Stomach (tissue), 7 donors: ENCODE measurements around the gene MKLN1.

GRCh38 chr7:130876614-130876998, 142.6 kb upstream of the KLF14 start:
- PRO-cap = unidirectional peak, minus-strand start at chr7:130876769
- RAMPAGE, long total RNA, 5 experiments = no peak in any of the 5 experiments
- RRBS = no CpG with 5 or more reads among the region's 4 CpGs

DNA sequence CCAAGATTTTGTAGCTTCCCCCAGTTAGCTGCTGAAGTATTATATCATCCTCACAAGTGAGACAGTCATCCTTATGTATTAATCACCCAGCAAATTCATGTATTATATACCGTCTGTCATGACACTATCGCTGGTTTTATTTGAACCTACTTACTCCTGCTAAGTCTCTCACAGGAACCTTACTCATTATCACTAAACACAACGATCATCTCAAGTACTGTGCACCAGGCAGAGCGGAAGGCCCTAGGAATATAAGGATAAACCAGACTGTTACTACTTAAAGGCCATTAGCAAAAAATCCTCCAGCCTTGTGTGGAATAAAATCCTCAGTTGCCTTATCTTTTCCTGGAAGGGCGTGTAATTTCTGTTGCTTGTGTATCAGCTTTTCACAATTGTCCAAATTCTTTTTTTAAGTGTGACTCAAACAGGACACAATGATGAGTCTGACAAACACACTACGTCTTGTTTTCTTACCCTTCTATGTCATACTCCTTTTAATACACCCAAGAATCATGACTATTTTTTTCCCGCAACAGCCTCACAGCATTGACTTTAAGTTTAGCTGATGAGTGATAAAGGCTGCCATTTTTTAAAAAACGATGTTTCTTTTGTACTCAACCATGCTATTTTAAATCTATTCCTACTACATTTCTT, 176.1 kb upstream of the KLF14 start:
- PRO-cap = no peak
- RAMPAGE, long total RNA, 5 experiments = no peak in any of the 5 experiments
- RRBS = no CpG with 5 or more reads among the region's 8 CpGs

- PRO-cap = no peak
- RAMPAGE, long total RNA, 5 experiments = no peak in any of the 5 experiments
- RRBS = no CpG with 5 or more reads among the region's 6 CpGs
Measured at GRCh38 chr7:130930805-130931276, 196.8 kb upstream of the KLF14 start.

DNA sequence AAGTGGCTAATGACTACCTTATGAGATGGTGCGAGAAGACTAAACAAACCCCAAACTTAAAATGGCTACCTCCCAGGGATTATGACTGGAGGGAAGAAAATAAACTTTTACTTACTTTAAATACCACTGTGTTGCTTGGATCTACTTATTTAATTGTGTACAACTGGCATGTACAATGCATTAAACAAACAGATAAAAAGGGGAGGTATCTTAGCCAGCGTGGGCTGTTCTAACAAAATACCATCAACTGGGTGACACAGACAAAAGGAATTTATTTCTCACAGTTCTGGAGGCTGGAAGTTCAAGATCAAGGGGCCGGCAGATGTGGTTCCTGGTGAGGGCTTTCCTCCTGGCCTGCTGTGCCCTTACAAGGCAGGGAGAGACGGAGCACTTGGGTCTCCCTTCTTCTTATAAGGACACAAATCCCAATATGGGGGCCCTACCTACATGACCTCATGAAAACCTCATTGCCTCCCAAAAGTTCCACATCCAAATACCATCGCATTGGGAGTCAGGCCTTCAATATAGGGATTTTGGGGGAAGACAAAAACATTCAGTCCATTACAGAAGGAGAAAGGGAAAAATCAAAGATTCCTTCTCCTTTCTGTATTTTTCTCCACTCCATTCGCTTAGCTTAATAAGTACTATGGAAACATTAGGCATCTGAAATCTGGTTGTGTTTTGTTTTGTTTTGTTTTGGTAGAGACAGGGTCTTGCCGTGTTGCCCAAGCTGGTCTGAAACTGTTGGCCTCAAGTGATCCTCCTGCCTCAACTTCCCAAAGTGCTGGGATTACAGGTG, 281.7 kb upstream of the KLF14 start:
- PRO-cap = no peak
- RAMPAGE, long total RNA, 5 experiments = start-site peak on the minus strand in 2 of 5 experiments, centred at positions 477 to 636 of the sequence, 7 to 9 reads per replicate
- RRBS = no CpG with 5 or more reads among the region's 7 CpGs

DNA sequence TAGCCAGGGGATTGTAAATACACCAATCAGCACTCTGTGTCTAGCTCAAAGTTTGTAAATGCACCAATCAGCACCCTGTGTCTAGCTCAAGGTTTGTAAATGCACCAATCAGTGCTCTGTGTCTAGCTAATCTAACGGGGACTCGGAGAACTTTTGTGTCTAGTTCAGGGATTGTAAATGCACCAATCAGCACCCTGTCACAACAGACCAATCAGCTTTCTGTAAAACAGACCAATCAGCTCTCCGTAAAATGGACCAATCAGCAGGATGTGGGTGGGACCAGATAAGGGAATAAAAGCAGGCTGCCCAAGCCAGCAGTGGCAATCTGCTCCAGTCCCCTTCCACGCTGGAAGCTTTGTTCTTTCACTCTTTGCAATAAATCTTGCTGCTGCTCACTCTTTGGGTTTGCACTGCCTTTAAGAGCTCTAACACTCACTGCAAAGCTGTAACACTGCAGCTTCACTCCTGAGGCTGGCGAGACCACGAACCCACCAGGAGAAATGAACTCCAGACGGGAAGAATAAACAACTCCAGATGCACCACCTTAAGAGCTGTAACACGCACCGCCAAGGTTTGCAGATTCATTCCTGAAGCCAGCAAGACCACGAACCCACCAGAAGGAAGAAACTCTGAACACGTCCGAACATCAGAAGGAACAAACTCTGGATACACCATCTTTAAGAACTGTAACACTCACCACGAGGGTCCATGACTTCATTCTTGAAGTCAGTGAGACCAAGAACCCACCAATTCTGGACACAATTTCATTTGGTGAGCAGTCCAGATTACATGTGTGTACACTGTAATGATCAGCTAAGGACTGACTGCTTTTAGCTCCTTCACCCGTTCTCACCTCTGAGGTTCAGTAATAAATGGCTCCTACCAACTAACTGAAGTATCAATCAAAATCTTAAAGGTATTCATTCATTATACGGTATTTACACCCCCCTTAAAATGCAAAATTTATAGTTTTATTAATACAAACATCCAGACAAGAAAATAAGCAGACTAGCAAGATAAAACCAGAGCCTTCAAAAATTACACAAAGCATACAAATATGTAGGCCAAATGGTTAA, 267.9 kb upstream of the MKLN1 start:
- PRO-cap = no peak
- RAMPAGE, long total RNA, 5 experiments = no peak in any of the 5 experiments
- RRBS = no CpG with 5 or more reads among the region's 15 CpGs

GRCh38 chr7:131092496-131092909, 235.2 kb upstream of the MKLN1 start:
- PRO-cap = no peak
- RAMPAGE, long total RNA, 5 experiments = no peak in any of the 5 experiments
- RRBS = no CpG with 5 or more reads among the region's 4 CpGs

GRCh38 chr7:131104617-131105108, 223.0 kb upstream of the MKLN1 start:
- PRO-cap = no peak
- RAMPAGE, long total RNA, 5 experiments = start-site peak on the minus strand in 1 of 5 experiments, at chr7:131104900-131105118 at its widest, 19 reads per replicate
- RRBS = no CpG with 5 or more reads among the region's 7 CpGs

GRCh38 chr7:131208790-131209302, 118.8 kb upstream of the MKLN1 start:
- PRO-cap = no peak
- RAMPAGE, long total RNA, 5 experiments = no peak in any of the 5 experiments
- RRBS = no CpG with 5 or more reads among the region's 3 CpGs

GRCh38 chr7:131235306-131236160, 92.1 kb upstream of the MKLN1 start:
- PRO-cap = no peak
- RAMPAGE, long total RNA, 5 experiments = no peak in any of the 5 experiments
- RRBS = 36% methylated on average over 3 of the region's 14 CpGs

DNA sequence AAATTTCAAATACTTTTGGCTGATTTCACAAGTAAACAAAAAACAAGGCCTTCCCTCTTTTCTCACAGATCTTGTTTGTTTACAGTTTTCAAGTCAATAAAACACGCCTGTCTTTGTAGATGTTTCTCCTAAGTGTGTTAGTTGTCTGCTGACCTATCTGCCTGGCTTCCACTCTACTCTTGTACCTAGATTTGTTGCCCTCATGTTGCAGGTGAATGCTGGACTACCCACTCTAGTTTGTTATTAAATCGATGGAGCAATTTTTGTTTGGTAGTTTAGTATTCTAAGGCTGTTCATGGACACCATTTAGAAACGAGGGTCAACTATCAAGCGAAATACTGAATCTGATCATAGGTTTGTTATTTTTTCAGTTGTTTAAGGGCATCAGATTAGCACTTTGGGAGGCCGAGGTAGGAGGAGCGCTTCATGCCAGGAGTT, 29.1 kb upstream of the MKLN1 start:
- PRO-cap = no peak
- RAMPAGE, long total RNA, 5 experiments = no peak in any of the 5 experiments
- RRBS = no CpG with 5 or more reads among the region's 6 CpGs

DNA sequence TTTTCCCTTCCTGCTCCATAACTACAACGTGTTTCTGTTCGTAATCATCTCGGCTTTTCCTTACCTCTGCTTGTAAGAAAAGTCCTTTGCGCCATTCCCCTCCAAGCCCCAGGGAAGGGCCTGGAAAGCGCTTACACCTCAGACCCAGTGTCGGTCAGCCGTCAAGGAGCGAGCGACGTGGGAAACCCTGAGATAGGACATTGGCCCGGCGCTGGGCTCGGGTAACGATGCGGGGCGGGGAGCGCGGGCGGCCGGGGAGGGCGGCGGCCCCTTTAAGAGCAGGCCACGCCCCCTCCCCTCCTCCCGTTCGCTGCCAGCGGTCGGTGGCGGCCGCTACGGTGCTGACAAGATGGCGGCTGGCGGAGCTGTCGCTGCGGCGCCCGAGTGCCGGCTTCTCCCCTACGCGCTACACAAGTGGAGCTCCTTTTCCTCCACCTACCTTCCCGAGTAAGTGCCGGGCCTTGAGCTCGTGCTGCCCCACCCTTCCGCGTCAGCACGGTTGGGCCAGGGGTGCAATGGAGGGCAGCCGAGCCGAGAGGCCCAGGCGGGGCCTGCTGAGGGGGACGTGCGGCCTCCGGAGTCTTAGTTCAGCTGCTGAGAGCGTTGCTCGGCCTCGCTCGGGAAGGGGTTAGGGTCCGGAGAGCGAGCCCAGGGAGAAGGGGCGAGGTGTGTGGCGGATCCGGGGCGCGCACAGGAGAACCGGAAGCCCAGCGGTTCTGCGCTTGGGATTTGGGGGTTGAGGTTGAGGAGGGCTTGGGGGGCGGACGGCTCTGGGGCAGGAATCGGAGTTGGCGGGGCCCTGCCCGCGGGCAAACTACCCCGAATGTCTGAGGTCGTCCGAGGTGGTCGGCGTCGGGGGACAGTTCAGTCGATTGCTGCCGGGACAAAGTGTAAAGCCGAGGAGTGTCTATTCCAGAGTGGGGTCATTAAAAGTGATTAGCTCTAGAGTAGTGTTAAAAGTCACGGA, at the start of gene MKLN1:
MKLN1 (plus strand) TSS at position 326 of the 967 bp plus-strand sequence.
- PRO-cap = bidirectional peak, plus-strand start at position 347 of the sequence, minus-strand start at position 149 of the sequence; bidirectional peak, plus-strand start outside the sequence, minus-strand start at position 928 of the sequence
- RAMPAGE, long total RNA, 5 experiments = start-site peak on the plus strand in 4 of 5 experiments, centred at positions 320 to 334 of the sequence, 144 to 1,103 reads per replicate; start-site peak on the minus strand in 5 of 5 experiments, centred at positions 171 to 206 of the sequence, 12 to 43 reads per replicate
- RRBS = 2% methylated on average over 36 of the region's 81 CpGs

DNA sequence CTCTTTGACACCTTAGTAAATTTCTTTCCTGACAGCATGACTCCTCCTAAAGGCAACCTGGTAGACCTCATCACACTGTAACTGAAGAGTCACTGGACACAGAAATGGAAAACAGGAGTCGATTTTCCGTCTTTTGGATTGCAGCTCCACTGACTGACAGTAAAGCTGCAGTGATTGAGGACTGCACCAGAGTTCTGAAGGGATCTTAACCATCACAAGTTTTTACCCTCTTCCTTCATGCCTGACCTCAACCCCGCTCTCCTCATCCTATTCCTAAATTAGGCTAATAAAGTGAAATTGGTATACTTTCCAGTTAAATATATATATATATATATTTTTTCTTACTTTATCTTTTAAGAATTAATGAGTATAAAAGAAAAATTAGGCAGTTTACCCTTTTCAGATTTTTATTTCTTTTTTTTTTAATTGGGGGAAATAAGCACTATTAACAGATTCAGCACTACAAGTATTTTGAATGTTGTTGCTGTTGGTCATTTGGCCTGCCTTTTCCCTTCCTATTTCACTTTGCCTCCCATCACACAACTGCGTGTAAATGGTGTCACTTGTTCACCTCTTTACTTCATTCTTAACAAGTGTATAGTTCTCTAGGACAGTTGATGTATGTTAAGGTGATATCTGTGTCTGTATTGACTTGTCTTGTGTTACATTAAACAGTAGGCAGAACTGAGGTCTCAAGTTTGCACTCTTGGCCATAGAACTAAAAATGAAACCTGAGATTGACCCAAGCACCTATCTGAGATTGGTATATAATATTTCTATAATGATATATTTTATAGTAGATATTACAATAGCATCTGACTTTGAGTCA, 68.6 kb downstream of the PODXL start:
- PRO-cap = no peak
- RAMPAGE, long total RNA, 5 experiments = no peak in any of the 5 experiments
- RRBS = no CpG with 5 or more reads among the region's 4 CpGs

GRCh38 chr7:131497502-131498664, 58.5 kb downstream of the PODXL start:
- PRO-cap = no peak
- RAMPAGE, long total RNA, 5 experiments = no peak in any of the 5 experiments
- RRBS = no CpG with 5 or more reads among the region's 16 CpGs

DNA sequence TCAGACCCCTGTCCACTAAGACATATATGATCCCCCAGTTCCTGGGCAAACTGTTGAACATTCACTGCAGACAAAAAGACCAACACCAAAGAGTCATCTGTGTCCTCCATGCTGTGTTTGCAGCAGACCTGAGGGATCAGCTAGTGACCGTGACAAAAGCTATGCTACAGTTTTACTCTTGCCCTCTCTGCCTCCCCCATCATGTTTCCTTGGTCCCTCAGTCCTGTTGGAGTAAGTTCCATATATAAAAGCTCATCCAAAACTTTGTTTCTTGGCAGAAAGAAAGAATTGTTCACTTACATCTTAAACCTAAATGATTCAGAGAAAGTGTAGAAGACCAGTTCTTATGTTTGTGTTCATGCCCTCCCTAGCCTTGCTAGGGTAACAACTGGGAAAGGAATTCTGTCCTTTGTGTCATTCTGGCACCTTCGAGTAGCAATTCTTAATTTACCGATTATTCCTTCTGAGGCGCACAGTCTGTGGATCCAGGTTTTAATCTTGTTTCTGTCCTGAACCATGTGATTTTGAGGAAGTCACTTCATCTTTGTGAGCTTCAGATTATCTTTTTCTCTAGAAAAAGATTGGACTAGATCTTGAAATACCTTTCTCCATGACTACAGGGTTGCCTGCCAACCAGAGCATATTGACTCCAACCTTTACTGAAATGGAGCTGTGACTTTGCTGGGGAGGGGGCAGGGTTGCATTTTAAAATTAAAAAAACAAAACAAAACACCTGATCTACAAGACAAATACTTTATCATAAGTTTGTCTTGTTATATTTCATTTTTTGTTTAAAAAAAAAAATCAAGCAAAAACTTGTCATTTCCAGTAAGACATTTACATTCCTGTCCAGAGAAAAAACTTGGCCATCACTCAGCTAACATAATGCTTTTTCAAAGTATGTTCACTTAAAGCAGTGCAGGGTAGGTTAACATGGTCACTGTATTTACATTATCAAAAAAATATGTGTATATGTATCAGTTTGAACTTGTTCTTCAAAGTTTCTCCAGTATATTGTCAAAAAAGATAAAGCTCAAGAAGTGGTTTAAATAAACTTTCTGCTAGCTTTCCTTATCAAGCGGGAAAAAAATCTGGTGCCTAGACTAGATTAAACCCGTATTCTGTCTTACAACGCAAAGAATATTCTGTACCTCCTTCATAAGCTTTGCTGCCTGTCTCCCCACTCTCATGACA, 55.6 kb downstream of the PODXL start:
- PRO-cap = no peak
- RAMPAGE, long total RNA, 5 experiments = start-site peak on the minus strand in 1 of 5 experiments, centred at position 765 of the sequence, 23 reads per replicate
- RRBS = no CpG with 5 or more reads among the region's 7 CpGs

- PRO-cap = no peak
- RAMPAGE, long total RNA, 5 experiments = no peak in any of the 5 experiments
- RRBS = no CpG with 5 or more reads among the region's 15 CpGs
Measured at GRCh38 chr7:131544504-131545356, 11.7 kb downstream of the PODXL start.

GRCh38 chr7:131577804-131578230, 21.4 kb upstream of the PODXL start:
- PRO-cap = no peak
- RAMPAGE, long total RNA, 5 experiments = no peak in any of the 5 experiments
- RRBS = no CpG with 5 or more reads among the region's 7 CpGs

GRCh38 chr7:131691970-131692543, 135.6 kb upstream of the PODXL start:
- PRO-cap = no peak
- RAMPAGE, long total RNA, 5 experiments = no peak in any of the 5 experiments
- RRBS = 4% methylated on average over 4 of the region's 28 CpGs

- PRO-cap = no peak
- RAMPAGE, long total RNA, 5 experiments = no peak in any of the 5 experiments
- RRBS = no CpG with 5 or more reads among the region's 10 CpGs
Measured at GRCh38 chr7:131723917-131724567, 167.6 kb upstream of the PODXL start.

DNA sequence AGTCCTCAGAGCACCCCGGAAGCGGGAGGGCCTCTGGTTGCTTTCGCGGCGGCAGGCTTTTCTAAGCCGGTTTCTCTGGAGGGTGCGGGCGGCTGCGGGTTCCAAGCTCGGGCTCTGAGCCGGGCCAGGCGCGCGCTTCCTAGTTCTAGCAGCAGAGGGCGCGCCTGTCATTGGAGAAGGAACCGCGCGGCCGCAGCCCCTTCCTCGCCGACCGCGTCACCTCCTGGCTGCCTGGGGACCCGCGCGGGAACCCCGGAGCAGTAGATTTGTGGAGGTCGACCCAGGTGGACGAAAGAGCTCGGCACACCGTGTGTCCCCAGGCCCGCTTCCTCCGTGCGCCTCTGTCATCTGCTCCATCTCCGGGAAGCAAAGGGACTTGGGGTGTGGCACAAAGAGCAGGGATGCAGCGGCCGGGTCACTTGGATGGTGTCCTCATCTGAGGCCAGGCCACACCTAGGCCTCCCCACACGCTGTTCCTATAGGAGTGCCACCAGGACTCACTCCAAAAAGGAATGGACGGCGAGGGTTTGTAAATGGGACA, 389.0 kb upstream of the PODXL start:
- PRO-cap = no peak
- RAMPAGE, long total RNA, 5 experiments = no peak in any of the 5 experiments
- RRBS = 5% methylated on average over 21 of the region's 41 CpGs

GRCh38 chr7:132376368-132376892, 199.8 kb downstream of the PLXNA4 start:
- PRO-cap = no peak
- RAMPAGE, long total RNA, 5 experiments = no peak in any of the 5 experiments
- RRBS = no CpG with 5 or more reads among the region's 5 CpGs